Non-pigmented ciliary epithelial cell (primary cell): ENCODE measurements around the genes SPPL2B, TIMM13 and GADD45B.

DNA sequence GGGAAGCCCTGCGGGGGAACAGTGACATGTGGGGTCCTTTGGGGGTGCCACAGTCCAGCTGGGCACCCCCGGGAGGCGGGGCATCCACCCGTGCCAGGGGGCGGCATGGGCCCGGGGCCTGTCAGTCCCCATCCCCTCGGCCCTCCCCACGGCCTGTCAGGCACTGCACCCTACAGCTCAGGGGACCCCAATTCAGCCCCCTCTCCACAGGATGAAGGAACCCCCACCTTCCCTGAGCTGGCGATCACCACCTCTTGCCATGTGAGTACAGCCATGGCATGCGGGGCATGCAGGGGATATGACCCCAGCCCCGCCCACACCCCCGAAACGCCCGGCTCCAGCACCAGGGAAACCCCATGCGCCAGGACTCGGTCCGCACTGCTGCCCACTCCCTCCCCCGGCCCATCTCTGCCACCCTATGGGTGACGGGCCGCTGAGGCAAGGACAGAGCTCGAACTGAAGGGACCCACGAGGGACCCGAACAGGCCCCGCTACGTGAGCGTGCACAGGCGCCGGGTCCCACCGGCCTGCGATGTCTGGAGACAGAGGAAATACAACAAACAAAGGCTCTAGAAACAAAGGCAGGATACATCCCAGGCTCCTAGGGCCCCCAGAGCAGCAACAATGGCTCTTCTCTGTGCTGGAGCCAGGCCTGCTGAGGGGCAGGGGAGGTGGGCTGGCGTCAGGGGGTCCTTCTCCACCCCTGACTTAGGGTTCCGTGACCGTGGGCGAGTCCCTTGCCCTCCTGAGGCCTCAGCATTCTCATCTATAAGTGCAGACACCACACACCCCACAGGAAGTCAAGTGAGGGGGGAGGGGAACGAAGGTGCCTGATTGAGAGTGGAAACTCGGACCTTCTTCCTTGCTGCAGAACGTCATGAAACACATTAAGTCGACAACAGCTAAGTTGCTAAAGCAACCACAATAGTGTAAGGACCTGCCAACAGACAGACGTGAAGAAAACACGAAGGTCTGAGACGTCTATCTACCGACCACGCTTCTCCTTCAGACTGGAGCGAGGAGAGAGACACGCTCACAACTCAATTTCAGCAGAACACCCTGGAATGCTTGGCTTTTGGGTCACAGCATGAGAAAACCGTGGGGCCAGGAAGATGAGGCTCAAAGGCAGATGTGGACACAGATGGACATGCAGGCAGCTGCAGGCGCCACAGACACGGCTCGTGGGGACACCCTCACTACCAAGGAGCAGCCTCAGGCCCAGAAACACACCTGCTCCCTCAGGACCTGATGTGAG, 3.1 kb downstream of the ABHD17A start:
- RRBS = 86% methylated on average over 10 of the region's 49 CpGs

DNA sequence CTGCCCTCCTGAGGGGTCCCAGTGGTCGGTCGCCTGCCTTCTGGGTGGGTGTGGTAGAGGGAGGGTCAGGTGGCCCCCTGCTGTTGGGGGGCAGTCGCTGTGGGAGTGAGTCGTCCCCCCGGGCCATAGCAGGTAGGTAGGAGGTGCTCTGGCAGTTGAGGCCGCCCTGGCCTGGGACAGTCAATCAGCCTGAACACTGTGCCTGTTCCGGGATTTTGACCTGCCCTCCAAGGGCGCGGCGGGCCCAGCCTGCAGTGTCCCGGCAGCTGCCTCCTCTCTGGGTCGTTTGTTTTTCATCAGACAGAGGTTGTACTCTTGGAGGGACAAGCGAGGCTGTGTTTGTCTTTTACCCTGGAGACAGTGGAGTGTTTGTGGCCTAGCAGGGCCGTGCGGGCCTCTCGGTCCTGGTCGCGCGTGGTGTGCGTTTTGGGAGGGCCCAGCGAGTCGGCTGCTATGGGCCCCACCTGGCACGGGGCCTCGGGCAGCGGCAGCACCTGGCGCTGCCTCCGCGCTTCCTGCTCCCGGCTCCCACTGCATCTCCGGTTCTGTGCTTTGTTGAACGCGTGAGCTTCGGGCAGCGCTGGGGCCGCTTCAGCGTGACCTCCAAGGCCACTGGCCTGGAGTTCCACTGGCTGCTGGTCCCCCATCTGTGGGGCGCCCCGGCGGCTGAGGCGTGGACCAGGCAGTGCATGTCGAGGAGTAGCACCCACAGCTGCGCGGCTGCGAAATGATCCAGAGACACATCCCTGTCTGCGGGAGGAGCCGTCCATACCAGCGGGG, 2.7 kb downstream of the ADAT3 start:
- RRBS = 86% methylated on average over 8 of the region's 47 CpGs

DNA sequence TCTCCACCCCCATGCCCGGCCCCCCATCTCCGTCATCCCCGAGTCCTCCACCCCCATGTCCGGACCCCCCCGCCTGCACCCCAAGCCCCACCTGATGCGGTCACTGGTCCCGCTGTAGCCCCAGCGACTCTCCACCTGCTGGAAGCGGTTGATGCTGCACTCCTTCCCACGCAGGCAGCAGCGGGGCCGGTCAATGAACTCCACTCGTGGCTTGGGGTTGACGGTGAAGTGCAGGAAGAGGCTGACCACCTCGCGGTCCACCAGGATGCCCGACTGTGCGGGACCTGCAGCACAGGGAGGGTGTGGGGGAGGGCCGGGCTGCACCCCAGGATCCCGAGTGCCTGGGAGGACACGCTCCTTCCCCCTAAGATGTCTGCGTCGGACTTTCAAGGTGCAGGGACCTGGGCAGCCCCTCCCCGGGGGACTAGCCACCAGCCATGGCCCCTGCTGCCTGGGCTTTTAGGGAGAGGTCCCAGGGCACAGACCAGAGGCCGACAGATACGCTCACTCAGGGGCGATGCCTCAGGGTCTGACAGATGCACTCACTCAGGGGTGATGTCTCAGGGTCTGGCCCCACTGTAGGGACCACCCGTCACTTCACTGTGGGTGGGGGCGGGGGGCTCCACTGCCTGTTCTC, 28.0 kb downstream of the BTBD2 start:
- RRBS = 75% methylated on average over 4 of the region's 29 CpGs

DNA sequence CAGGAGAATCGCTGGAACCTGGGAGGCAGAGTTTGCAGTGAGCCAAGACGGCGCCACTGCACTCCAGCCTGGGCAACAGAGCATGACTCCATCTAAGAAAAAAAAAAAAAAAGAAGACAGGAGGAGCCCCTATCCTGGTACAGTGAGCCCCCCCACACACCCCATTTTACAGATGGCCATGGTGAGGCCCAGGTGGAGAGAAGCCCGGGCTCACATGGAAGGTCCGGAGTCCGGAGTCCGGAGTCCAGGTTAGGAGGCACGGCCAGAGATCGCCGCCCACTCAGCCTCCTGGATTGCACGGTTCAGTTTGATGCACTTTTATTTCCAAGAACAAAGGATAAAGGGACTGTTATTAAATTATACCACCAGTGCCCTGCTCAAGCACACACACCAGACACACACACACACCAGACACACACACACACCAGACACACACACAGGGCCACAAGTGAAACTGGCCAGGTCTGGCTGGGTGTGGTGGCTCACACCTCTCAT, 11.3 kb upstream of the BTBD2 start:
- RRBS = no CpG with 5 or more reads among the region's 11 CpGs

DNA sequence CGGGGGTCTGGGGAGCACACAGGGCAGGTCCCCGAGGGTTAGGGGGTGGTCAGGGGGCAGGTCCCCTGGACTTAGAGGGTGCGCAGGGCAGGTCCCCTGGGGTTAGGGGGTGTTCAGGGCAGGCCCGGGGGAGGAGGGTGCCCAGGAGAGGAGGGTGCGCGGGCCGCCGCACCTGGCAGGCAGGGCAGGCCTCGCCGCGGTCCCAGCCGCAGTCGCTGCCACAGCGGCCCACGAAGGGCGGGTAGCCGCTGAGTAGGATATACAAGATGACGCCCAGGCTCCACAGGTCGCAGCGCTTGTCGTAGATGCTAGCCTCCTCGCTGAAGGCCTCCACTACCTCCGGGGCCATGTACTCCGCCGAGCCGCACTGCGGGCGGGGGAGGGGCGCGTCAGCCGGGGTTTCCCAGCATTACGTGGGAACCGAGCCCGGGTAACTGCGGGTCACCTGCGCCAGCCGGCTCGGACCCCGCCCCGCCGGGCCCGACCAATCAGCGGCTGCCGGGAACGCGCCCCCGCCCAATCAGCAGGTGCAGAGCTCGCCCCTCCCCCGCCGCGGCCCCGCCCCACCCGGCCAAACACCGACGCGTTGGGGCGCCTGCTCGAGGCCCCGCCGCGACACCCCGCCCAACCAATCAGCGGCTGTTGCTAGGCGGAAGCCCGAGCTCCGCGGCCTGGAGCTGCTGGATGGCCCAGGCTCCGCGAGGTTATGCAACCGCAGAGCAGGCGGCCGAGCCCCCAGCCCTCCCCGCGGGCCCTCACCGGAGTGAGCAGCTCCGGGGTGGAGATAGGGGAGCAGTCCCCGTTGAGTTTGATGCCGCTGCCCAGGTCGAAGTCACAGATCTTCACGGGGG, 9.2 kb downstream of the MKNK2 start:
- RRBS = 2% methylated on average over 19 of the region's 80 CpGs

GRCh38 chr19:2056235-2057144, 5.4 kb upstream of the MKNK2 start:
- RRBS = 10% methylated on average over 3 of the region's 17 CpGs

GRCh38 chr19:2061598-2062538, 10.8 kb upstream of the MKNK2 start:
- RRBS = 3% methylated on average over 4 of the region's 41 CpGs

DNA sequence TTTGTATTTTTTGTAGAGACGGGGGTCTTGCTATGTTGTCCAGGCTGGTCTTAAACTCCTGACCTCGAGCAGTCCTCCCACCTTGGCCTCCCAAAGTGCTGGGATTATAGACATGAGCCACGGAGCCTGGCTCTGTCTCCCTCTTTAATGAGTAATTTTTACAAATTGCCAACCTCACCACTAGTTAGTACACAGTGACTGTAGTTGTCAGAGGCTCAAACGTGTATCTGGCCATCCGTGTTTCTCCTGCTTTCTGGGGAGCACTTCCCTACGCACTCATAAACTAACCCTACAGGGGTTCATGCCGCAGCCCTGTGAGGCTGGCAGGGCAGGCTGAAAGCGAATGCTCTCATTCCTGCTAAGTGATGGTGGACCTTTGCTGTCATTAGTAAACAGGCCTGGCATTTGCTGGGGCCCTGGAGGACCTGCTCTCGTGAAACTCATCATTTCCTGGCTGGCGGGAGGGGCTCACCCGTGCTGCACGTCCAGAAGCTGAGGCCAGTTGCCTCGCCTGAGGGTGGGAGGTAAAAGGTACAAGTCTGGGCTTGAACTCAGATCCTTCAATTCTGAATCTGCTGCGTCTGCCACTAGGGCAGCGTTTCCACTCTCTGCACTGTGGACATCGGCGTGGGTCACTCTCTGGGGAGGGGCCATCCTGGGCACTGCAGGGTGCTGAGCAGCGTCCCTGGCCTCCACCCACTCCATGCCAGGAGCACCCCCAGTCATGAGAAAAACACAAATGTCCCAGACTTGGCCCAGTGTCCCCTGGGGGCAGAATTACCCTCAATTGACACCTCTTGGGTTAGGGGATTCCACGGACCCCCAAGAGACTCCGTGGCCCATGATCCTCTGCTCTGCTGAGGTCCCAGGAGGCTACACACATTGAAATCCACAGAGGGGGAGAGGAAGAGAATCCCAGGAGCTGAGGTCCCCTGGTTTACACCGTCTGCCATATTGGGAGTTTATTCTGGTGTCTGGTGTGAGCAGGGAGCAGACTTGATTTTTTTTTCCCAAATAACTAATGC, 7.0 kb downstream of the MOB3A start:
- RRBS = no CpG with 5 or more reads among the region's 21 CpGs

DNA sequence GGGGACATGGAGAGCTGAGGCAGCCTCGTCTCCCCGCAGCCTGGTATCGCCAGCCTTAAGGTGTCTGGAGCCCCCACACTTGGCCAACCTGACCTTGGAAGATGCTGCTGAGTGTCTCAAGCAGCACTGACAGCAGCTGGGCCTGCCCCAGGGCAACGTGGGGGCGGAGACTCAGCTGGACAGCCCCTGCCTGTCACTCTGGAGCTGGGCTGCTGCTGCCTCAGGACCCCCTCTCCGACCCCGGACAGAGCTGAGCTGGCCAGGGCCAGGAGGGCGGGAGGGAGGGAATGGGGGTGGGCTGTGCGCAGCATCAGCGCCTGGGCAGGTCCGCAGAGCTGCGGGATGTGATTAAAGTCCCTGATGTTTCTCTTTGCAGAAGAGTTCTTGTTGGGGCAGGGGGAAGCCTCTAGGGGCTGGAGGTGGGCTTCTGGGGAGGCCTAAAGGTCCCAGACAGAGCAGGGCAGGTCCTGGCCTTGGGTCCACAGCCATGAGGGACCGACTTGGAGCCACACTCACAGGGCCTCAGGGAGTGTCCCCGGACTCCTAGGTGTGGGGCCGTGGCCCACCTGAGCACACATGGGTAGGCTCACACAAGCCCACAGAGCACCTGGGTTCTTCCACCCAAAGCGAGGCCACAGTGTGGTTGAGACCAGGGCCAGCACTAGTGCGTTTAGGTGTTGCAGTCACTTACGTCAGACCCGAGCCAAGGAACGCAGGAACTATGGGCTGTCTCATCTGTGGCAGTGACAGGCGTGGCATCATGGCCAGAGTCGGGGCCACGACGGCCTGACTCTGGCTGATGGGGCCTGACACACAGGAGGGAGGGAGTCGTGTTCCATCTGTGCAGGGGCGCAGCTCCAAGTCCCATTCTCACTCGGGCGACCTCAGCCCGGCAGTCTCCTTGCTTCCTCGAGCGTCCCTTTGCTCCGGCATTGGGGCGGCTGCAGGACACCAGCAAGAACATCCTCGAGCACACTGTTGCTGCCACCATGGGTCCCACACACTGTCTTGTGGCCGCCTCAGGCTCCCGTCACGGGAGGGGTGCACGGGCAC, 2.8 kb downstream of the IZUMO4 start:
- RRBS = 60% methylated on average over 2 of the region's 38 CpGs

DNA sequence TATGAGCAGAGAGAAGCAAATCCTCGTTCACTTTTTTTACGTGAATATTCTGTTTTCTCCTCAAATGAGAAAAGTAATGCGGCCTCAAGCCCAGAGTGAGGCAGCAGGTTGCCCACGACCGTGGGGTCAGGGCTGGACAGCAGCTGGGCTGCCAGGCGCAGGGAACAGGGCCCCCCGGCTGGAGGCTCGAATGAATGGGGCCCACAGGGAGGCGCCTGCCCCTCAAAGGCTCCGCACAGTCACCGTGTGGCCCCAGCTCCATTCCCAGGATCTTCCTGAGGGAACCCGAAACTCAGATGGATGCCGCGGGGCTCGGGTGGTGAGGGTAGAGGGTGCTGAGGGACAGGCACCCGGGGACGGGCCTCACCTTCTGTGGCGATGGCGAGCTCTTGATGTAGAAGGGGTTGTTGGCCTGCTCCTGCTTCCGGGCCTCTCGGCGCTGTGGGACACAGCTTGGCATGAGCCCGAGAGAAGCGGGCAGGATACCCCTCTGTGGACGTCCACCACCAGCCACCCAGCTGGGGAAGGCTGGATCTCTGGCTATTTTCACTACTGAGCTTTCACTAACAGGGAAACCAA, 19.2 kb downstream of the IZUMO4 start:
- RRBS = 90% methylated on average over 5 of the region's 25 CpGs

DNA sequence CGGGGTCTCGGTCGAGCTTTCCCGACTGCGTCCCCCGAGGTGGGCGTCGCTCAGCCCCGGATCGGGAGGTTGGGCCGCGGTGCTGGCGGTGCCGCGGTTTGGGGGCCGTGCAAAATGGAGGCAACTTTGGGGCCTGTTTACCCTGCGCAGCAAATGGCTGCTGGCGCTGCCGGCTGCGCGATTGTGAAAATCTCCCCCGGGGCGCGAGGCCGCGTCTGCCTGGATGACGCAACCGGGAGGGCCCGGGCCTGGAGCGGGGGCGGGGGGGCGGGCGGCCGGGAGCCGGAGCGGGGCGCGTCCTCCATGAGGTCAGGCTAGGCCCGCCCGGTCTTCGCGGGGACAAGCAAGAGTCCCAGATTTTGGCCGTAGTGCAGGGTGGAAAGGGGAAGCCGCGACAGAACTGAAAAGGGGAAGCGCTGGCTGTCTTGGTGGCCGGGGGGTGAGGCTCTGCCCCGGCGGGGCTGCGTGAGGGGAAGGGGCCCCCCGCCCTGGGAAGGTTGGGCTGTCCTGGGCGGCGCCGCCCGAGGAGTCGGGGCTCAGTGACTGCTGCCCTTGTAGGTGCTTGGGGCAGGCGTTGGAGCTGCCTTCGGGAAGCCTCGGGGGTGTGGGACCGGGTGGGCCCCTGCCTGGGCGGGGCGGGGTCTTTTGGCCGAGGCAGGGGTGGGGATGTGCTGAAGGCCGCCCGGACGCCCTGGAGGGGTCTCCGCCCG, 11.2 kb downstream of the PEAK3 start:
- RRBS = 1% methylated on average over 29 of the region's 68 CpGs

DNA sequence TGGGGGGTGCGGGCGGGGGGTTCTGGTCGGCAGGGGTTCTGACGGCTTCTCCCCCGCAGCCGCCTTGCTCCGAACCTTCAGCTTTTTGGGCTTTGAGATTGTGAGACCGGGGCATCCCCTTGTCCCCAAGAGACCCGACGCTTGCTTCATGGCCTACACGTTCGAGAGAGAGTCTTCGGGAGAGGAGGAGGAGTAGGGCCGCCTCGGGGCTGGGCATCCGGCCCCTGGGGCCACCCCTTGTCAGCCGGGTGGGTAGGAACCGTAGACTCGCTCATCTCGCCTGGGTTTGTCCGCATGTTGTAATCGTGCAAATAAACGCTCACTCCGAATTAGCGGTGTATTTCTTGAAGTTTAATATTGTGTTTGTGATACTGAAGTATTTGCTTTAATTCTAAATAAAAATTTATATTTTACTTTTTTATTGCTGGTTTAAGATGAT, 9.0 kb downstream of the PEAK3 start:
- RRBS = 78% methylated on average over 3 of the region's 25 CpGs

- RRBS = 39% methylated on average over 3 of the region's 29 CpGs
Observed at GRCh38 chr19:2295422-2296277, 12.3 kb downstream of the LINGO3 start.

DNA sequence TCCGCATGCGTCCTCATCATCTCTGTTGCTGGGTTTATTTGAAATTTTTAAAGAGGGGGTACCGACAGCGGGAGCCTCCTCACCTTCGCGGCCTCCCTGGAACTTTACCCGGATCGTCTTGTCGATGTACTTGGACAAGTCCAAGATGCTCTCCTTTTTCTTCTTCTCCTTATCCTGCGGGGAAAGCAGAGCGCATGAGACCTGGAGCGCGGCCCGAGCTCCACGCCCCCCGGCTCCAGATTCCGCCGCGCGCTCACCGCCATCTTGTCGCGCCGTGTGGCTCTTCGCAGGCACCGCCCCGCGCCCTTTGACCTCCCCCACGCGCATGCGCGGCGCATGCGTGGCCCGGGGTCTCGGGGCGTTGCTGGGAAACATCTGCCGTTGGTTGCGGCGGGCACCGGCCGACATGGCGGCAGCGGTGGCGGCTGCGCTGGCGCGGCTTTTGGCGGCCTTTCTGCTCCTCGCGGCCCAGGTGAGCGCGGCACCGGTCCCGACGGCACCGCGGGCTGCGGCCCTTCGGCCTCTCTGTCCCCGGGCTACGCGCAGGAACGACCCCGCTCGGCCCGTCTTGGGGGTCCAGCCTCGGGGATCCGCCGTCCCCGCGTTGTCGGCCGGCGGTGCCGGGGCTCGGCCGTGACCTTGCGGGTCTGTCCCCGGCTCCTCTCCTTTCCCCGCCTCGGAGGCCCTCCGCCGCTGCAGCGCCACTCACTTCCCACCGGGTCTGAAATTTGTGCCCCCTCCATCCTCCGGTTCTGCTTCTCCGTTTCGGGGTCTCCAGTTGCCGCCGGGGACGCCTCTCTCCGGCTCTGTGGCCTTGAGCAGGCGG, at the start of gene SPPL2B:
Gene SPPL2B (plus strand): TSS at position 381 of the 826 bp plus-strand sequence.
- RRBS = 1% methylated on average over 41 of the region's 94 CpGs

GRCh38 chr19:2330688-2331406, 2.4 kb downstream of the SPPL2B start:
- RRBS = no CpG with 5 or more reads among the region's 22 CpGs

DNA sequence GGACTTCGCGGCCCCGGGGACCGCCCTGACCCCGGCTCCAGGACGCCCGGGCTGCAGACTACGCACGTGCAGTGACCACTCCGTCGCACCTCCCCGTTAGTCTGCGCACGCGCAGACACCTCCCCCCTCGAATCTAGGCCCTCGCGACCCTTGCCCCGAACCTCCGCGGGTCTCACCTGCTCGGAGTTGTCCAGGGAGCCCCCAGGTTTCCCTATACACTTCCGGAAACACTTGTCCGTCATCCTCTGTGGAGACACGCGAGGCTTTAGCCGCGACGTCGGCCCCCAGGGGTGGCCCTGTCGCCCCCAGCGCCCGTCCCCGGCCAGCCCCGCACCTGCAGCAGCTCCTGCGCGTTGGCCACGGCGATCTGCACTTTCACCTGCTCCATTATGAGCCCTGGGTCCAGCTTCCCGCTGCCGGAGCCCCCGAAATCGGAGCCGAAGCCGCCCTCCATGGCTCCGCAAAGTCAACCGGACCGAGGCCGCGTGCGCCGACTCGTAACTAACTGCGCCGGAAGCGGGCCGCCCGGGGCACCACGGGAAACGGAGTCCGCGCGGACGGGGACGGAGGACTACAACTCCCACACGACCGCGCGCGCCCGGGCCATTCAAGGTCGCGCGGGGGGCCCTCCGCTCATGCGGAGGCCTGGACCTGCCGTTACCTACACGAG, at the start of gene TIMM13:
Gene TIMM13 (minus strand): TSS at position 507 of the 670 bp plus-strand sequence.
- RRBS = 1% methylated on average over 39 of the region's 78 CpGs

DNA sequence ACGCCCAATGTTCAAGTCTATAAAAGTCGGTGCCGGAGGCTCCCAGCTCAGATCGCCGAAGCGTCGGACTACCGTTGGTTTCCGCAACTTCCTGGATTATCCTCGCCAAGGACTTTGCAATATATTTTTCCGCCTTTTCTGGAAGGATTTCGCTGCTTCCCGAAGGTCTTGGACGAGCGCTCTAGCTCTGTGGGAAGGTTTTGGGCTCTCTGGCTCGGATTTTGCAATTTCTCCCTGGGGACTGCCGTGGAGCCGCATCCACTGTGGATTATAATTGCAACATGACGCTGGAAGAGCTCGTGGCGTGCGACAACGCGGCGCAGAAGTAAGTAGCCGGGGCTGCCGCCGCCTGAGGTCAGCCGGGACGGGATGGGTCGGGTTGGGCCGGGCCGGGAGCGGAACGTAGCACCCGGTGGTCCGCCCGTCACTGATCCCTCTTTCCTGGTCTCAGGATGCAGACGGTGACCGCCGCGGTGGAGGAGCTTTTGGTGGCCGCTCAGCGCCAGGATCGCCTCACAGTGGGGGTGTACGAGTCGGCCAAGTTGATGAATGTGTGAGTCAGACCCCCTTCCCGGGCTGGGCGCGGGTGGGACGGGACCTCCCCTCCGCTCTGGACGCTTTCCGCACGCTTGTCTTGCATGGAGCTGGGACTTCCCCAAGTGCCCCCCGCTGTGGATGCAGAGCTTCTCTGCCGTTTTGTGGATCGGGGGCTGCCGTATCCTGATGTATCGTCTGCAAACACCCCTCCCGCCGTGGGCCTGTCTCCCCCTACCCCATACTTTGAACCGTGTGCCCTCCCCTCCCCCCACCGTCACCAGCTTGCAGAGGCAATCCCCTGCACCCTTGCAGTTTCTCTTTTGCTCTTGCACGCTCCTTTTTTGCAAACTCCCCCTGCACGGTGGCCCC, at the start of gene GADD45B:
Gene GADD45B (plus strand): TSS at position 50 of the 906 bp plus-strand sequence.
- RRBS = no CpG with 5 or more reads among the region's 66 CpGs

GRCh38 chr19:2481442-2481879, 5.5 kb downstream of the GADD45B start:
- RRBS = no CpG with 5 or more reads among the region's 16 CpGs

GRCh38 chr19:2487843-2488179, 11.9 kb downstream of the GADD45B start:
- RRBS = no CpG with 5 or more reads among the region's 12 CpGs

DNA sequence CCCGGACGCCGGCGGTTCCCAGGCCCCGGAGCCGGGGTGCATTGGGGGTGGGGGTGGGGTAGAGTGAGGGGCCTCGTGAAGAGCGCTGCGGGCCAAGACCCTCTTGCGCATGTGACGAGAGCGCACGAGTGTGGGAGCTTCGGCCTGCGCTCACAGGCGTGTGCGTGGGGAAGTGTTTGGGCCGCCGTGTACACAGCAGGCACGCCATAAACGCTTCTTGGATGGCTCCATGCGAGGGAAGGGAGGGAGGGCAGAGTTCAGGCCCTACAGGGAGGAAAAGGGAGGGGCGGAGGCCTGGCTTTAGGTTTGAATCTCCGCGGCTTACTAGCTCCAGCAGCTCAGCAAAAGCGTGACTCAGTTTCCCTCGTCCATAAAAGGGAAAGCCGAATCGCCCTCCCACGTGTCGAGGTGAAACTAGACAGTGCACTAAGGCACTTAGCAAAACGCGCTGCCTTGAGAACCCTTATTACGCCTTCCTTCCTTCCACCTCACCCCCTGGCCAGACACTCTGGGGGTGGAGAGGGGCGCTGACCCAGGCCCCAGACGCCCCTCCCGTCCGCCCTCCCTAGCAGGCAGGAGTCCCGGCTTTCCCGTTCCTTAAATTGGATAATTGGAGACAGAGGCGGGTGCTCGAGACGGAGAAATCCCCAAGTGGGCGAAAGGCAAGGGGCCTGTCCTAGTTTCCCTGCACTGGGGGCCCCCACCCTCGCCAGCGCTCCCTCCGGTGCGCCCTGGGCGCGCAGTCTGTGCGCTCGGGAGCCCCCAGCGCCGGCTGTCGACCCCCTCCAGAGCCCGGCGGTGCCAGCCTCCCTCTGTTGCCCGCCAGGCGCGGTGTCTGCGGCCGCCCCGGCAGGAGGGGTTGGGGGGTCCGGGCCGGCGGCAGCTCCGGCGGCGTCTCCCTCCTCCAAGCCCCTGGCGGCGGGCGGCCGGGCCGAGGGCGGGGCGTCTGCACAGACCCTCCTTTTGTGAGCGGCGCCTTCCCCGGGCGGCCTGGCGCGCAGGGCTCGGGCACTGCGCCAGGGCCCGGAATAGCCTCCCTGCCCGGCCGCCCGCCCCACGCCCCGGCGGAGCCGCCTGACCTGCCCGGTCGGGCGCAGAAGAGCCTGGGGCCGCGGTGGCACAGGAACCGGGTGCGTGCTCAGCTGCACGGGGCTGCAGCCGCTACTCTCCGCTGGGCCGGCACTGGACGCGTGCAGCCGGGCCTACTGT, 12.8 kb downstream of the GADD45B start:
- RRBS = 2% methylated on average over 46 of the region's 106 CpGs